UCH-1 (cell line): ENCODE data around the gene RGS10.

DNA sequence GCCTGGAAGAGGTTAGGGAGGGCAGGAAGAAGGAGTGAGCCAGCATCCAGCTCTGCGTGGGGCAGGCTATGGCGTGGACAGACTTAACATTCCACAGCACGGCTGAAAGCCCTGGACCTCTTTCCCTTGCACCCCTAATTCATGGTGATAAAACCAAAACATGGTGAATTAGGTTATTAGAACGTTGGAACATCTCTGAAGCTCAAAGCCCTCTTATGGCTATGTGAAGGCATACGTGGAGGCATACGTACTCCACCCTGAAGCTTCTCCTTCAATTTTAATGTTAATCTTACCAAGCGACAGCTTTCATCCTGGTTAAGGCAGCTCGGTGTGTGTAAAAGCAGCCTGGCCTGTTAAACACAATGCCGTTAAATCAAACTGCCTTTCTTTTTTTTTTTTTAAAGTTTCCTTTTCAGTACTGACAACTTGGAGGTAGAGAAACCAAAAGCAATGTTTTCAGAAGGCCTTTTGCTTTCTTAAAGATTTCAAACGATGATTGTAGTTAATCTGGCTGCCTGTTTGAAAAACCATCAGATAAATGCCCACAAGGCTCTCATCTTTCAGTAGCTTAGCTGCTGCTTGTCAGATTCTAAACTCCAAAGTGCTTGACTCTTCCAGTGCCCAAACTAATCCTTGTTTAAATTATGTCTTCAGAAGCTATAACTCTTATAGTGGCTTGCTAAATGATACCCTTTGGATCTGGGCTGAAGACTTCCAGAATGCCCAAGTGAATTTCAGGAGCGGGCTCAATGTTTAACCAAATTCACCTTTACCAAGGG, 4.6 kb downstream of the GRK5 start:
- RRBS = no CpG with 5 or more reads among the region's 11 CpGs

DNA sequence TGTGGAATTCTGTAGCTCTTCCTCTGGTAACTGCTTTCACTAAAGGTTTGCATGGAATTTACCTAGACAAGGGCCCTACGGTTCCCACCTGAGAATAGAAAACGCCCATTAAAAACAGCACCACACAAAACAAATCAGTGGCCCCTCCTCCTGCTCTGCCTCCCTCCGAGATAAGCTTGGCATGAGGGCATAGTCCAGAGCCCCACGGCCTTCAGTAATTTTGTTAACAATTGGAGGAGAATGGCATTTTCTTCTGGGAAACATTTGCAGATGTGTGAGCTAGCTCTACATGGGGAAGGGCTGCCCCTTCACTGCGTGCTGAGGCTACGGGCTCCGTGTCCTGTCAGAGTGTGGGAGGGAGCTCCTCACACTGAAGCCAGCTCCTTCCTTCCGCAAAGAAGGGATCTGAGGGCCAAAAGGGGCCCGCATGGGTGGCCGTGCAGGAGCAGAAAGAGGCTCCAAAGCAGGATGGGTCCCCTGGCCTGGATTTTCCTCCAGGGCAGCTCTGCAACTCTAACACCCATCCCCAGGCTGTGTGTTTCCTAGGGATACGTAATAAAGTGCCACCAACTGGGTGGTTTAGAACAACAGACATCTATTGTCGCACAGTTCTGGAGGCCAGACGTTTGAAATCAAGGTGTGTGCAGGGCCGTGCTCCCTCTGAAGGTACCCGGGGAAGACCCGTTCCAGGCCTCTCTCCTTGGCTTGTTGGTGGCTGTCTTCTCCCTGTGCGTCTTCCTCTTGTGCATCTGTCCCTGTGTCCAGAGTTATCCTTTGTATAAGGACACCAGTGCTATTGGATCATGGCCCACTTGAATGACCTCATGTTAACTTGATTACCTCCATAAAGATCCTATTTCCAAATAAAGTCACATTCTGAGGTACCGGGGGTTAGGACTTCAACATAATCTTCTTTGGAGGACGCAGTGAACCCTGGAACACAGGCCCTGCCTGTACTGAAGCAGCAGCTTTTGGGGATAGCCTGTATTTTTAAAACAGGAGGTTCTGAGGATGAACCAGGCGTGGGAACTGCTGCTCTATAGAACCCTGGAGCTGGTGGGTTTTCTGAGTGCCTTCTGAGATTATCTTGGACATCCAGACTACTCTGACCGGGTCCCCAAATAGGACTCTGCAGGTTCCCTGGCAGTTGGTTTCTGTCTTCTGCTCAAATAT, 15.5 kb downstream of the GRK5 start:
- RRBS = no CpG with 5 or more reads among the region's 21 CpGs

DNA sequence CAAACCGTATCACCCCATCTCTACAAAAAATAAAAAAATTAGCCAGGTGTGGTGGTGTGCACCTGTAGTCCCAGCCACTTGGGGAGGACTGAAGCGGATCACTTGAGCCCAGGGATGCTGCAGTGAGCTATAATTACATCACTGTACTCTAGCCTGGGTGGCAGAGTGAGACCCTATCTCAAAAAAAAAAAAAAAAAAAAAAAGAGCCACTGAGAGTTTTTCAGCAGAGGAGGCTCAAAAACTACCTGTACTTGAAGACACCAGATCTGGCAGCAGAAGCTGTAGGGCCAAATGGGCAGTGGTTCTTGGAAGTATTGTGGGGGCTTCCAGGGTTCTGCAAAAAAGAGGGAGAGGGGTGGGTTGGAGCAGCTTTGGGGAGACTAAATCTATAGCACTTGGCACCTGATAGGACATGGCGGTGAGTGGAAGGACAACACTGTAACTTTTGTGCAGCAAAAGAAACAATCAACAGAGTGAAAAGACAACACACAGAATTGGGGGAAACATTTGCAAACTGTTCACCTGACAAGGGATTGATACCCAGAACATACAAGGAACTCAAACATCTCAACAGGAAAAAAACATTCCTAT, 23.4 kb downstream of the GRK5 start:
- RRBS = no CpG with 5 or more reads among the region's 3 CpGs

DNA sequence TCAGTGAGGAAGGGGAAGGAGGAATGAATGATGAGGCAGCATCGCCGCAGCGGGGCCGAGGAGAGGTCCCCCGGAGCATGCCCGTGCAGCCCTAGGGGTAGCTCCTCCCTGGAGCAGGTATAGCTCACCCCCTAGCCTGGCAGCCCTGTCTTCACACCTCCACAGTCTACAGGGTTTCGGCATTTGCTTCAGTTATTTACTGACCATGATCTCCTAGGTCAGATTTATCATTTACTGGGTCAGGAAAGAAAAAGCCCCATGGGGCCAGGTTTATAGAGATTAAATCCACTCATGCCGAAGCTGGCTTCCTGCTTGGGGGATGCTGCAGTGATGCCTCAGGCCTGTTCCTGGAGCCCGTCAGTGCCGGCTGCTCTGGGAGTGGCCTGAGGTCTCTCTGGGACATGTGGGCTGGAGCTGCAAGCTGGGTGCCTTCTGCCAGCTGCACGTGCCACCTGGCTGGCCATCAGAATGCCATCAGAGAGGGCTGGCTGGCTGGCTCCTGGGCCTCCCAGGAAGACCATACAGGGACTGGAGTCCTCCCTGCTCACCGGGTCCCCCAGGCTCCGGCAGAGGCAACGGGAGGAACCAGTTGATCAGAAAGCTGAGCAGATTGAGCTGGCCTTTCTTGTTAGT, 138.9 kb downstream of the GRK5 start:
- RRBS = no CpG with 5 or more reads among the region's 14 CpGs

DNA sequence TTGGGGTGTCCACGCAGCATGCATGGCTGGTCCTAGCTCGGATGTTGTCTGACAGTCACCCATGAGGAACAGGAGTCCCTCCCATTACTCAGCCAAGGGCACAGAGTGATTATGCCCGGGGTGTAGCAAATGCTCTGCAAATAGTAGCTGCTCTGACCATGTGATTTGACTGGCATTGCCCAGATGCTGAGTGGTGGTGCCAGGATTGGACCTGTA, 150.7 kb downstream of the GRK5 start:
- RRBS = no CpG with 5 or more reads among the region's 3 CpGs

DNA sequence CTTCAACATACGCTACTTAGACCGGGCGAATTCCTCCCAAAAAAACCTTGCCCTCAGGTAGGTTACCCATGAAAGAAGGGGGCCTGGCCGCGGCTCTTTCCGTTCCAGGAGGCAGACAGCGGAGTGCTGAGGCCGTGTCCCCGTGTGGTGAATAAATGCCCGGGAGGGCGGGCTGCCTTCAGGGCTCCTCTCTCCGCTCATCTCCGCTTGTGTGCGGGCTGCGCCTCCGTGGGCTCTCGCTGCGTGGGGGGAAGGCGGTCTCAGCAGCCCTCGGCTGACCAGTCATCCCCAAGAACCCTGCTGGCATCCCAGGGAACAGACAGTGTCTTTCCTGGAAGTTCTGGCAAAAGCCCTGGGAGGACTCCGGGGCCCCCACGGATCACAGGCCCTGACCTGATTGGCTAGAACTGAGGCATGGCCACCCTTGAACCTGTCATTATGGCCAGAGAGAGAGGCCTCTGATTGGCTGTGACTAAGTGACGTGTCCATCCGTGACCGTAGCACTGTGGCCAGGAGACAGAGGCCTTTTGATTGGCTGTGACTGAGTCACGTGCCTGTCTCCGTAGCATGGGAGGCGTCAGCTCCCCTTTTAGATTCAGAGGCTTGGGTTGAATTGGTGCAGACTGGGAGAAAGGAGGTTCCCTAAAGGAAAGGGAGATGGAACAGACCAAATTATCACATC, 163.9 kb downstream of the RGS10 start:
- RRBS = no CpG with 5 or more reads among the region's 28 CpGs

DNA sequence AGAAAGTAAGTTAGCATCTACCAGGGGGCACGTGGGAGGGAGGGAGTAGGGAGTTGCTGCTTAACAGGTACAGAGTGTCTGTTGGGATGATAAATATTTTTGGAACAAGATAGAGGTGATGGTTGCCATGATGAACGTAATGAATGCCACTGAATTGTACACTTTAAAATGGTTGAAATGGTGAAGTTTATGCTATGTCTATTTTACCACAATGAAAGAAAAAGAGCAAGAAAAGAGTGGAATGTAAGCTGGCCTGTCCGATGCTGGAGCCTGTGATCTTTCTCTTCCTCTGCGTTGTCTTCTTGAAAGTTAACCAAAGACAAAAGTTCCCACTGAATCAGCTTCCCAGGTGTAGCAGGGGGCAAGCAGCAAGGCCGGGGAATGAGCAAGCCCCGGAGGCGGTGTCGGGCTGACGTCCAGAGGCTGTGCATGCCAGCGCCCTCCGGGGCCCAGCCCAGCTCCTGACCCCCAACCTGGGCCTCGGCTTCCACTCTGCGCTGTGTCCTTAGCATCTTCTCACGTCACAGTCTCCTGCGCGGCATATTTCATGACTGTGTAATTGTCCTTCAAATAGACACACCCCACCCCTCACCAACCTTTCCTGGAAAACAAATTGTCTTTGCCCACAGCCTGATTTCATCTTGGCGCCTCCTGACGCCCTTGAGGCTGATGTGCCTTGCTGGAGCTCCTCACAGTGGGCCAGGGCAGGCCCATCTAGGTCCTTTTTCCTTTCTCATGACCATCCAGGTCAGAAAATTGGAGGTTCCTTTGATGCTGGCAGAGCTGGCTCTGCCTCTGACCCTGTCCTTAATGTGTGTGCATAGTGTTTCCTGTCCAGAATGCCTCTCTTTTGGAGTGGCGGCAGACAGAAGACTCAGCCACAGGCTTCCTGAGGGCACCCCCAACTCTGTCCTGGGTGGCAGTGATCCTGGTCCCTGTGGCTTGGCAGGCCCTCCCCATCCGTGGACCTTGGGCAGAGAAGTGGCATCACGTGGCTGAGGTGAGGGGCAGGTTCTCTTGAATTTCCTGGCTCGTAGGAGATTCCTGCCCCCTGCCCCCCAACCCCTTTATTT, 133.5 kb downstream of the RGS10 start:
- RRBS = 66% methylated on average over 6 of the region's 22 CpGs

GRCh38 chr10:119415812-119416235, 126.7 kb downstream of the RGS10 start:
- RRBS = no CpG with 5 or more reads among the region's 9 CpGs

- RRBS = no CpG with 5 or more reads among the region's 11 CpGs
Observed at GRCh38 chr10:119422796-119423655, 119.5 kb downstream of the RGS10 start.

DNA sequence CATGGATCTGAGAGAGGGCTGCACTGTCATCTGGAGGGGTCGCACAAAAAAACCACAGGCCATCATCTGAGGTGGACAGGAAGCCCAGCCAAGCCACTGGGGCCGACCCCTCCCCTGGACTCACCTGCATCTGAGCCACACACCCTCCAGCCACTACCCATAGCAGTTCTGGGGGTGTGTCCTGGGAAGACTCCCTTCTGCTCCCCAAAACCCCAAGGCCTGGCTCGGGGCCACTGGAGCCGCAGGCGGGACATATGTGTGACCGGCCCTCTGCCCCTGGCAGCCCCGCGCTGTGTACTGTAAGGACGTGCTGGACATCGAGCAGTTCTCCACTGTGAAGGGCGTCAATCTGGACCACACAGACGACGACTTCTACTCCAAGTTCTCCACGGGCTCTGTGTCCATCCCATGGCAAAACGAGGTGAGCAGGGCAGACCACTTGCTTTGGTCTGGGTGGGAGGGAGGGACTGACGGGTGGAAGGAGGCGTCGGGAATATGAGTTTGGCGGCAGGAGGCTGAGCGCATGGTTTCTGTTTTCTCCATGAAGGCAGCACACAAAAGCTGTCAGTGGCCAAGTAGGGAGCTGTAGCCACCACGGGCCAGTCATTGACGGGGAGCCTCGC, 90.0 kb downstream of the RGS10 start:
- RRBS = no CpG with 5 or more reads among the region's 23 CpGs

DNA sequence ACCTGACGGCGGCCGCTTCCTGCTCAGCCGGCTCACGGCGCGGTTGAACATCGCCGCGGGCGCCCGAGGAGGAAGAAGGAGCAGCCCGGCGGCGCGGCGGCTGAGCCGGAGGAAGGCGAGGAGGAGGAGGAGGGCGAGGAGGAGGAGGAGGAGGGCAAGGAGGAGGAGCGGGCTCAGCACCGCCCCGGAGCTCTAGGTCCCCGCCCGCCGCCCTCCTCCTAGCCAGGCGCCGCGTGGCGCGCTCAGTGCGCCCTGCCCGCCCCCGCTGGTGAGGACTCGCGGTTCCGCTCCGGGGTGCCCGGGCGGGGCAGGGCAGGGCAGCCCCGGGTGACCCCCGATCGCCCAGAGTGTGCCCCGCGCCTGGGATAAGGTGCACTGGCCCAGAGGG, at the start of gene RGS10:
RGS10 (minus strand) TSS at position 132 of the 388 bp plus-strand sequence.
- RRBS = 2% methylated on average over 33 of the region's 45 CpGs

GRCh38 chr10:119576572-119577180, 20.1 kb downstream of the TIAL1 start:
- RRBS = no CpG with 5 or more reads among the region's 9 CpGs

DNA sequence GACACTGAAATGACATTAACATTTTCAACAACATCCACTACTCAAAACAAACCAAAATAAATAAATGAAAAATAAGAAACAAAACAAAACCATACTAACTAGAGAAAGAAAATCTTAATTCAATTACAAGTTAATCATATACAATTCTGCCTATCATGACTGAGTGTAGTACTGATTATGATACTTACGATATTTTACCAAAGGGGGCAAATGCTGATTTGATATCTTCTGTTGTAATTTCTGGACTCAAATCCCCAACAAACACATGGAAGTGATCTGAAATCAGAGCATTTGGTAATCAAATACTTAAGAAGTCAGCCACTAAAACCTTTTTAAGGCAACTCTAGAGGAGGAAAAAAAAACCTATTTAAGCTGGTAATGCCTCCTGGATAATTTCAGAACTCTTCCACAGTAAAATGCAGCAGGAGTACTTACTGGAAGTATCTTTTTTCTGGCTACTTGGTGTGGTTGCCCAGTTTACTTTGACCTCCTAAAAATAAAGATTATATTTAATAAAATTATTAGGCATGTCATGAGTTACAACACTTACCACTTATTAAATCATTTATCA, 14.9 kb downstream of the TIAL1 start:
- RRBS = no CpG with 5 or more reads among the region's 1 CpG

DNA sequence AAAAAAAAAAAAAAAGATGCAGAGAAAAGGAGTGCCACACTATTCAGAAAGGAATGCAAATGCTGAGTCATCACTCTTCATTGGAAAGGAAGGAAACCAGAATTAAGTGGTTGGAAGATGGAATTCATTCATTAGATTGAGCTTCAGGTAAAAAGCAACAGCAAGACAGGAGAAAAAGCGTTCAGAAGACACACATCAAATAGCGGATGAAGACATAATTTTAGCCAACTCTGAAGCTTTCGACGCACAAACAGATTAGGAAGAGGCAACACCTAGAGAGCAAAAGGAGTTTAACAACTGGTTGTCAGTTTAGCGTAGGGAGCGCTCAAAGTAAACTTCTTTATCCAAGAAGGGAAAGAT, 1.3 kb downstream of the TIAL1 start:
- RRBS = no CpG with 5 or more reads among the region's 6 CpGs

DNA sequence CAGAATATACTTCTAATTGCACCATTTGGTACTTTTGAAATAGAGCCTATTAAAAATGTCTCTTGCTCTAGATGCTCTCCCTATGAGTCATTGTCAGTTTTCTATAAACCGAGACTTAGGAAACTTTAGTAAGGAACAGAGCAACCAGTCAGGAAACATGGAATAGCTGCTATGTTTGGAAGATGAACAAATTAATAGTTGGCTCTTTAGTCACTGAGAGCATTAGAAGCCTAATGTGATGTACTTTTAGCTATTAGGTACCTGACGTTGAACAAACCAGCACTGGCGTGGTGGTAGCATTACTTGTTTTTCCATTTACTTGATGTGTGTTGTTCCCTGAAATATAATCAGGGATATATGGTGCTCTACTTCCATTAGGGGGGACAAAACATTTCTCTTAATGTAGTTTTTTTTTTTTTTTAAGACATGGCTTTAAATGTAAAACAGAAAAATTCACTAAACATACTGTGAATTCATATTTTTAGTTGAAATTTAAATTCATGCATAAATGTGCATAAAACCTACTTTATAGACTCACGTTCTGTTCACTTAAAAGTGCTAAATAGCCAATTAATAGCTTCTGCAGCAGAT, 35.4 kb downstream of the INPP5F start:
- RRBS = no CpG with 5 or more reads among the region's 4 CpGs

- RRBS = no CpG with 5 or more reads among the region's 3 CpGs
Observed at GRCh38 chr10:120306840-120307250, 150.2 kb upstream of the PLPP4 start.

DNA sequence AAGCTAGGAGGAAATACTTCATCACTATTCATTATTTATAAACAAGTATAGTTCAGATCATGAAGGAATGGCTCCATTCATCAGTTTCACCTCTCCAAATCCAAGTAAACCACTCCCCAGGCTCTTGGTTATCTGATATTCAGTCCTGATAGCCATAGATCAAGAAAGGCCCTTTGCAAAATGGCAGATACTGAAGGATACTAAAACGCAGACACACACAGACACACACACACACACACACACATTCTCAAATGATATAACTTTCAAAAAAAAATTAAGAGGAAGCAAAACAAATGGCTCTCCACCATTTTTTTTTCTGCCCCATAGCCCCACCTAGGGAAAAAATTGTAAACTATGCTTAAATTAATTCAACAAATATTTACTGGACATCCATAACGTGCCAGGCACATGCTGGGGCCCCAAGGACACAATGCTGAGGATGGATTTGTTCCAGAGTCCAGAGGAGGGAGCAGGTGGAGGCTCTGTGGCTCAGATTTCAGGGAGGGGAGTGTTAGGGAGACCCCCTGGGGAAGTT, 261.3 kb downstream of the WDR11 start:
- RRBS = no CpG with 5 or more reads among the region's 2 CpGs

GRCh38 chr10:121418759-121419071, 179.5 kb downstream of the FGFR2 start:
- RRBS = no CpG with 5 or more reads among the region's 1 CpG

DNA sequence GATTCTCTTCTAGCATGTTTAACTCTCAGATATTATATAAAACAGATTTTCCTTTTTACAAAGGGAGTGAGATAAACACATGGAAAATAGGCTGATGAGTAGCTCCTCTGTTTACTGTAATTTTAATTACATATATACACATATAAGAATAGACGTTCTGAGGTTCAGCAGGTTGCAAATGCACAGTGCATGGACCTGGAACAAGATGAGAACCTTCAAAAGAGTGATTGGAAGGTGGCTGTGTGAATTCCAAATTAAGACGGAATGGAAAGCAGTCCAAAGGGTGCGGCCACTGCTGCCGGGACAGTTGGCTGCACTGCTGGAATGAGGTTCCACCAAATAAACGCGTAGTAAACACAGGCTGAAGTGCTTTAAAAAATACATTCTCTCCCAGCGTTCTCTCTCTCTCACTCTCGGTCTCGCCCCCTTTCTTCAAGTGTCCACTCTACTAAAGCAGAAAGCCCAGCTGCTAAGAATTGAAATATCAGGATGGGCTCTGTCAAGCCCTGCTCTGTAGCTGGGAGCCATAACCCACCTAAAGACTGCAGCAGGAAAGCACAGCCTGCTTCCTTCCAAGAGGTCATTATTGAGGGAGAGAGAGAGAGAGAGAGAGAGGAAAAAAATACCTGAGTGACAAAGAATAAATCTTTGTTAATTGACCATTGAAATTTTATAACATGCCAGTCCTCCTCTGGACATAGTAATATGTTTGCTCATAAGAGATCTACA, 73.0 kb downstream of the FGFR2 start:
- RRBS = no CpG with 5 or more reads among the region's 9 CpGs

GRCh38 chr10:121549403-121549627, 48.9 kb downstream of the FGFR2 start:
- RRBS = no CpG with 5 or more reads among the region's 3 CpGs